Mesangial cell (primary cell): ENCODE measurements around a stretch of chr12.

- RAMPAGE, long total RNA: no peak
Measured at GRCh38 chr12:78864125-78864527, 448 bp upstream of the SYT1 start.

DNA sequence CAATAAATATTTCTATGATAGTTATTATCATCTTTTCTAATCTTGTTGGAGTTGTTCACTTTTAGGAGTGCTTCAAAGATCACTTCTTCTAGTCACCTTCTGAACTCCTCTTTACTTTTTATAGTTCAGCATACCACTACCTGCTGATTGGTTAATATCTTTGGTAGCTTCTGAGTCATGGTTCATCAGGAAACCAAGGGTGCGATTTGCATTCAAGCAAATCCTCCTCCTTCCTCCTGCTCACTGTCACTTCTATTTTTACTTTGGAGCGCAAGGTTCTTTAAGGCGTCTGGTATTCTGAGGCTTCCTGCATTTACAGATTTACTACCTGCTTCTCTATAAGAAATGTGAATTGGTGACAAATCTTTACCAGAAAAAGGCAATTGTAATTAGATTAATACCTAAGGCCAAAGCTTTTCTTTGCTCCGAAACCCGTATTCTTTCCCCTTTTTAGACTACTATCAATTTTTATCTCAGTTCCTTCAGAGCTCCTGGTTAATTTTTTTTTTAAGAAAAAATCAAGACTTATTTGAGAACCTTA lies 24.1 kb downstream of the SYT1 start:
- RAMPAGE, long total RNA: no peak

- RAMPAGE, long total RNA: no peak
Measured at GRCh38 chr12:79540586-79541122, 150.1 kb downstream of the PAWR start.

DNA sequence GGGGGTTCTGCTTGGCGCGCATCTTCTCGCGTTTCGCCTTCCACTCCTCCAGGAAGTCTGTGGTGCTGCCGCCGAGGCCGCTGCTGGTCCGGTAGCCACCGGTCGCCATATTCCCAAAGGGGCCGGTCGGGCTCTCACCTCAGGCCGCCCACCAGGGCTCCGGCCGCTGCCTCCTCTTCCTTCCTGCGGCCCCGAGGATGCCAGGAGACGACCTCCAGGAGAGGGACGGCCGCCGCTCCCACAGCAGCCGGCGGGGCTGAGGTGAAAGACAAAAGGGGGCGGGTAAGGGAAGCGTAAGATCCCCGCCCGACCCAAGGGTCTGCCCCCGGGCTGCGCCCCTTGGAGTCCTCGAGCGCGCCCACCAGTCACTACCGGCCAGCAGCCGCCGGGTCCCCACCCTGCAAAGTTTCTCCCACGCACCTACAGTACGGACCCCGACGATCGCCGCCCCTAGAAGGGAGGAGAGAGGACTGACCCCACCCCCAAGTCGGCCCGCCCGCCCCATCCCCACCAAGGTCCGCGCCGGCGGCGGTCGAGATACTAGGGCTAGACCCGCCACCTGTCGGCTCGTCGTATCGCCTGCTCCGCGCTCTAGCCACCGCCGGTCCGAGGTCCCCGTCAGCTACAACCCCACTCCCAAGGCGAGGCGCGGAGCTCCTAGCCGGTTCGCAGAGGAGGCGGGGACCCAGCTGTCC lies 481 bp downstream of the PAWR start:
- RAMPAGE, long total RNA: no peak

DNA sequence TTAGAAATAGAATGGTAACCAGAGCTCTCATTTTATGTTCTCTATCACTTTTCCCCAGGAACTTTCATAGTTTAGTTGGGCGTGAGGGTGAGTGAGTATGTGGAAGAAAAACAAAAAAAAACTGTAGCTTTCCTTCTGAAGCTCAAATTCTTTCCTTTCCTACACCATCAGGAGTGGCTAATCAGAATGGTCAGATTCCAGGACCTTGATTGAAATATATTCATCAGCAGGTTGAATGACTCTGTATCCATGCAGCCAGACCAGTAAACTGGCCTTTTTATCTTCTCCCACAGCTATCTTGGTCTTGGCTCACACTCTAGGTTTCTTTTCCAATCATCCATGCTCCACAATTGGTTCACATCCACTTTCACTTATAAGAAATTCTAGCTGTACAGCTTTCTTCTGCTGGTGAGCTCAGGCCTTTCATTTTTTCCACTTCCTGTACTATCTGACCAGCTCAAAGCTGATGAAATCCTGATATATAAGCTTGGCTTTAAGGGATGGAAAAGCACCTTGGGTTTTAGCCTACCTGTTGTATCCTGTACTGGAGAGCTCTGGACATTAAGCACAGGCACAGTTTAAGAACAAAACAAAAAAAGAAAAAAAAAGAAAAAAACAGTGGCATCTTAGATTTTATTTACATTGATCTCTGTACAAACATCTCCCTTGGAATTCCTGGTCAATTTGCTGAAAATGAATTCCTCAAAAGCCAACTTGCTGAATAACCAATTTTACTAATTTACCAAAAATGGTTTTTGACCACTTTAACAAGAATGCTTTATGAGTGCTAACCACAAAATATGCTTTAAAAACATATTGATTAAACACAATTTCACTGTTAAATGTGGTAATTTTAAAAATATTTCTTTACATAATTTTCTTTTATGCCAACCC lies 91.5 kb upstream of the PAWR start:
- RAMPAGE, long total RNA: no peak

- RAMPAGE, long total RNA: no peak
Measured at GRCh38 chr12:81078569-81079435, 923 bp downstream of the ACSS3 start.

DNA sequence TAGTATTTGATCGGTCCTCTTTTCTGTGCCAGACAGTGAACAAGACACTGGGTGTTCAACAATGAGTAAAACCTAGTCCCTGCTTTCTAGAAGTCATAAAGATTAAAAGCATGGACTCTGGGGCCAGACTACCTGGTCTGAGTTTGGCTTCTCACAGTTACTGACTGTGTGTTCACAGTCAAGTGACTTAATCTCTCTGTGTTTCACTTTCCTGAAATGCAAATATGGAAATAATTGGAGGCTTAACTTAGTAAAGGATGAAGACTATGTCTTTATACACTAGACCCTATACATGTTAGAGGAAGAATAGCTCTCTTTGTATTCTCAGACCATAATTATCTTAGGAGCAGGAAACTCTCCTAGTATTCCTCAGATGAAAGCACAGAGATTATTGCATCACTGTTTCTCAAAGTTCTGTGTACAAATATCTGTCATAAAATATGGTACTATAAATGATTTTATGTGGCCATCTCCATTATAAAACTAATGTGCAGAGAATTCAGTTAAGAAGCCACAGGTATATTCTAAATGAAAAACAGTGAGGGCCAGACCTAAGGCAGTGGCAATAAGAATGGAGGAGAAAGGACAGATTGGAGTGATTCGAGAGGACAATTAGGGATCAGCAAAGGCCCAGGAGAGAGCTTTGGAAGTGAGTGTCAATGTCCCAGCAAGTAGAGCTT lies 1.9 kb downstream of the ACSS3 start:
- RAMPAGE, long total RNA: no peak

DNA sequence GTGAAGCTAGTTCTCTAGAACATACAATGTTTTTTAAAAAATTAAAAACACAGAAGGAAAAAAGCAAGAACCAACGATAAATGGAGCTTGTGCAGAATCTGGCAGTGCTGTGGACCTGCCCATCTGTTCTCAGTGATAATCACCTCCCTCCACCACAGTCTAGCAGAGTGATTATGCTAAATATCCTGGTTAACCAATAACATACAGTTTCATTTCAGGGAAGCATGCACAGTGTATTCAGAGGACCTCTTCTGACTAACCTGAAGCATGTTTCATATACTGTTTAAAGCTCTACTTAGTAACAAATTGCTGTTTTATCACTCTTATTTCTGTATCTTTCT lies 160.9 kb downstream of the PPFIA2 start:
- RAMPAGE, long total RNA: no peak

DNA sequence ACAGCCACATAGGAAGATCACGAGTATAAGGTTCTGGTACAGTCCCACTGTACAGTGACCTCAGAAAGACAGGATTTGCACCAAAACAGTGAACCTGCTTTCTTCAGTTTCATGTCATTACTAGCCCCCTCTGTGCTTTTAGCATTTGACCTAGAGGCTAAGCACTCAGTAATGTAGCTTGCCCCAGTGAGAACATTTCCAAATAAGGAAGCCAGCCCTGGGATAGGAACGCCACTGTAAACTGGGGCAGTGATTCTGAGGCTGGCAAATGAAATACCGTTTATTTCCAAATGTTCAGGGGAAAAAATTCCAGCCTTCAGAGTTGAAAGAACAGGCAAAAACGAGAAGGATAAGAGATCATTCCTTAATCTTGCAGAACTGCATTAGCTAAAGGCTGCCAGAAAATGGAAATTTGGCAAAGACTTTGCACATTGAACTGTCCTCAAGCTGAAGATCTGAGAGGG lies 41.8 kb upstream of the PPFIA2 start:
- RAMPAGE, long total RNA: no peak

- RAMPAGE, long total RNA: no peak
Measured at GRCh38 chr12:82659899-82660246, 26.8 kb upstream of the TMTC2 start.

DNA sequence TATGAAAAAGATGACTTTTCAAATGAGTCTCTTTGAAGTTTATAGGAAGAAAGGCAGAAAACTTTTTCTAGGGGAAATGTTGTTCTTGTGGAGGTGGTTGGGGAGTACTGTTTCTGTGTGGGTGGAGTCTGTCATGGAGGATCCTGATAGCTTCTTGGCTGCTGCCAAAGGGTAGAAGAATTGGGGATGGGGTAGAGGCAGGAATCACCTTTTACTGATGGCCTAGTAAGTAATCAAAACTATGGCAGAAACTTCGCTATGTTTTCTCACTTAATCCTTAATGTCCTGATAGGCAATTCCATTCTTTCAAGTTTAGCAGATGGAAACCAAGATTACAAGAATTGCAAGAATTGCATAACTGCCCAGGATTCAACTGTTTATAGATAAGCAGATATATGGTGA lies 463.8 kb downstream of the TMTC2 start:
- RAMPAGE, long total RNA: no peak

- RAMPAGE, long total RNA: no peak
Measured at GRCh38 chr12:84893770-84894113, 18.9 kb downstream of the SLC6A15 start.

GRCh38 chr12:85317789-85318683 lies 38.0 kb downstream of the ALX1 start:
- RAMPAGE, long total RNA: no peak

GRCh38 chr12:85736191-85736521 lies 100.1 kb downstream of the RASSF9 start:
- RAMPAGE, long total RNA: no peak

GRCh38 chr12:87820723-87821387 lies 208.3 kb downstream of the C12orf50 start:
- RAMPAGE, long total RNA: start-site peak on the minus strand at chr12:87820921-87820929, 13 reads

GRCh38 chr12:88299718-88300269 lies 157.7 kb downstream of the TMTC3 start:
- RAMPAGE, long total RNA: no peak

- RAMPAGE, long total RNA: no peak
Measured at GRCh38 chr12:88775634-88776141, 195.4 kb upstream of the KITLG start.

- RAMPAGE, long total RNA: no peak
Measured at GRCh38 chr12:89244478-89245631, 107.4 kb downstream of the DUSP6 start.

GRCh38 chr12:89350493-89351281 lies 1.6 kb downstream of the DUSP6 start:
- RAMPAGE, long total RNA: no peak

- RAMPAGE, long total RNA: no peak
Measured at GRCh38 chr12:89611098-89611642, 85.3 kb upstream of the POC1B start.